CD14-positive monocyte (primary cell): ENCODE measurements around the genes BCAR3 and ABCA4.

DNA sequence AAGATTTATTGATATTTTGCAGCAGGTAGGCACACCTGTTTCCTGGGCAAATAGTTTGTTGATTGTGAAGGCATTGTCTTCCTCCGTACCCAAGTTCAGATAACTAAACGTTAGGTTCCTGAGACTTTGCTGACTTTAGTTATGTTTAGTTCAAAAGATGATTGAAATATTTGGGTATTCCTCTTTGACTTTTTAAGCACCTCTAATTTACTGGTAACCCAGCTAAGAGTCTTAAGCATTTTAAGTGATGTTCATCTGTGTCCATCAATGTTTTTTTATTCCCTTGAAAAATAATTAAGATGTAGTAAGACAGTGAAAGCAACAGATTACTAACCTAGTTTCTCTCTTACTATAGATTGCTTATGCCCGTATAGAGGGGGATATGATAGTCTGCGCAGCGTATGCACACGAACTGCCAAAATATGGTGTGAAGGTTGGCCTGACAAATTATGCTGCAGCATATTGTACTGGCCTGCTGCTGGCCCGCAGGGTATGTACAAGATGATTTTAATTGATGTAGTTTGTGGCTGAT is 2.6 kb downstream of the RPL5 start:
- CAGE, long polyA plus RNA: no peak

DNA sequence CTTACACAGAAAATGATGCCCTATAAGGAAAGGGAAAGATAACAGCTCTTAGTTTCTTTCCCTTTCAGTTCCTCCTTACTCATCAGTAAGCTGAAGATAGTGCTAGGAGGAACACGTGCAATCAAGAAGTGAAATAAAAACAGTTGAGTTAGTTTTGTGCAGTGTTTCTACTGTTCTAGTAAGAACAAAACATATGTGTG is 45.3 kb upstream of the MTF2 start:
- CAGE, long polyA plus RNA: no peak

GRCh38 chr1:93124387-93125308 is 45.6 kb downstream of the MTF2 start:
- CAGE, long polyA plus RNA: no peak

- CAGE, long polyA plus RNA: no peak
These were observed 27.6 kb downstream of the TMED5 start for GRCh38 chr1:93152227-93153408.

DNA sequence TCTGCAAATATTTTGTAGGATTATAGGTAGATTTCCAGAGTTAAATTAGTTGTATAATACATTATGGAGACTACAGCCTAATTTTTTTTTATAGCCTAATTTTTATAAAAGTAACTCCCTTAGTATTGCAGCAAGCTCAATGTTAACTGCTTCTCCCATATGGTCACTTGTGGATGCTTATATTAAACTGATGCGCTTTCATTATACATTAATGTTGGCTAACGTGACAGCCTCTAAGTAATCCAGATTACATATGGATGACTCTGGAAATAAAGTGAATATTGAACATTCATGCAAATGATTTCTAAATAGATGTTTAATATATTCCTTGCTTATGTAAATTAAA is 14.8 kb upstream of the DR1 start:
- CAGE, long polyA plus RNA: no peak

GRCh38 chr1:93345510-93345866 is 219 bp upstream of the DR1 start:
- CAGE, long polyA plus RNA: no peak

GRCh38 chr1:93524009-93524351 is 76.1 kb downstream of the FNBP1L start:
- CAGE, long polyA plus RNA: no peak

- CAGE, long polyA plus RNA: no peak
These were observed 82.8 kb downstream of the BCAR3 start for GRCh38 chr1:93598448-93599596.

DNA sequence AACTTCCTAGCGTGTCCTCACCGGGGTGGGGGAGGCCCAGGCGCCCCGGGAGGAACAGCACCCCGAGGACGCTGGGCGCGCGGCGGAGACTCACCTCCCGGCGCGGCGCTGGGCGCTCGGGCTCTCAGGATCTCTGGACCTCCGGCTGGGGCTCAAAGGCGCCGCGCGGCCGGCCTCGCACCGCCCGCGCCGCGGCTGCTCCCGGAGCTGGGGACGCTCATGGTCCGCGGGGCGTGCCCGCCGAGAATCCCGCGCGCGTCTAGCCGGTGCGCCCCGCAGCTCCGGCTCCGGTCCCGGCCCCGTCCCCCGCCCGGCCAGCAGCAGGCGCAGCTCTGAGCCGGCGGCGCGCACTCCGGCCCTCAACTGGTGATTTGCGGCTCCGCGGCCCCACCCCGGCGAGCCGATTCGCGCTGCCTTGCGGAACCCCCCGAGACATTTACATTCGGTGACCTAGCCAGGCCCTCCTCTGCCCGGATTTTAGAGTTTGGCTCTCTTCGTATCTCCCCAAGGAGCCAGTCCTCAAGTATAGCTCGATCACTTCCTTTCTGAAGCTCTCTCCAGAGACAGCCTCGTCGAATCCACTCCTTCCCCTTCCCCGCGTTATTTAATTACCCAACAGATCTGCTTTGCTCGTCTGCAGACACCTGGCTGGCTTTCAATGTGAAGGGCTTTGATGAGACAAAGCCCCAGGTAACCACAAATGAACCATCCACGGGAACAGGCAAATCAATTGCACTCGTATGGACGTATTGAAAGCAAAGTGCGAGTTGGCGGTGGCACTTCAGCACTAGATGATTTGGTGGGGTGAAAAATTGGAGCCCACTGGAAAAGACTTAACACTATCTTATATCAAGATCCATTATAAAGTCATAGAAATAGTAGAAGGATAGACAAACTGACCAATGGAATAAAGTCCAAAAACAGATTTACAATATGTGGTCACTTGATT is at the start of gene BCAR3:
BCAR3 (minus strand) TSS at position 334 of the 949 bp plus-strand sequence.
- CAGE, long polyA plus RNA: no peak

GRCh38 chr1:93701659-93702200 is 20.1 kb upstream of the BCAR3 start:
- CAGE, long polyA plus RNA: no peak

- CAGE, long polyA plus RNA: no peak
These were observed 2.5 kb downstream of the DNTTIP2 start for GRCh38 chr1:93876096-93877262.

DNA sequence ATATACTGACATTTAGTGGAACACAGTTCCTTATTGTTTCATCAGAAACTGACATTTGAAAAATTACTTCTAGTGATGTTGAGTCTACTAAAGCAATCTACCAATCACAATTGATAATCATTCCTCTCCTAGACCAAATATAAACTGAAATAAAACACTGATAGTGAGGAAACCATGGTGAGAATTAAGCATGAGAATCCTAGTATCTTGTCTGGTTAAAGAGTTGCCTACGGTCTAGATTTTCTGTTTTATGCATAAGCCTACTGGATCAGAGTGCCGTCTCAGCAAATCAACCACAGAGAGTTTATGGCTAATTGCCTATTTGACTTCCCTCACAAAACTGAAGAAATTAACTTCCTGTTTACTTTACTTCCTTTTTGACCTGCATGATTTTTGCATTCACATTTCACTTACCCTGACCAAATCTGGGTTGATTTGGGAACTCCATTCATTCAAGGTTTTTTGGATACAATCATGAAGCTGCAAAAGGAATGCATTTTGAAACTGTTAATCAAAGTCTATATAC is 5.1 kb downstream of the GCLM start:
- CAGE, long polyA plus RNA: no peak

GRCh38 chr1:93907614-93908108 is 1.6 kb downstream of the GCLM start:
- CAGE, long polyA plus RNA: no peak

DNA sequence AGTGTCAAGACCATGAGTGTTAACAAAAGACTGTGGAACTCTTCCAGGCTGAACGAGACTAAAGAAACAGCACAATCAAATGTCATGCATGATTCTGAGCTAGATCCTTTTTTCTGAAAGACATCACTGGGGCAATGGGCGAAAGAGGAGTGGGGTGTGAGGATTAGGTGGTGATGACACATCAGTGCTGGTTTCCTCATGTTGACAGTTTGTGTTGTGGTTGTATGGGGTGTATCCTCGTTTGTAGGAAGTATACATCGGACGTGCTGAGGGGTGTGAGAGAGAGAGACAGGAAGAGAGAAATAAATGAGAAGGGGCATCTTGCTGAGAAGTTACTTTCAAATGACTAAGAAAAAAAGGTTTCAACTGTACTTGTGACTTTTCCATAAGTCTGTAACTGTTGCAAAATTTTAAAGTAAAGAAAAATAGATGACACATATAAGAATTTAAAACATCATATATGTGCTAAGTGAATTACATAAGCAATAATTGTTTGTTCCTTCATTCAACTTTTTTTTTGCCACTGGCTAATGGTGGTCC is 103.4 kb downstream of the ABCA4 start:
- CAGE, long polyA plus RNA: no peak

DNA sequence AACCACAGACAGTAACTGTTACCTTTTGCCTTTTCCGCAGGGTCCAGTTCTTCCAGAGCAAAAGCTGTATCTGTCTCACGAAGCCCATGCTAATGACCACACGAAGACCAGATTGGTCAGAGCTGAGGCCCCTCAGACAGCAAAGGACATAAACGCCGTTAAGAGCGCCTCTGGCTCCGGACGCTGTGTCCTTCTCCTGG is at the start of gene ABCA4:
ABCA4 (minus strand) TSS at position 191 of the 200 bp plus-strand sequence.
- CAGE, long polyA plus RNA: no peak

DNA sequence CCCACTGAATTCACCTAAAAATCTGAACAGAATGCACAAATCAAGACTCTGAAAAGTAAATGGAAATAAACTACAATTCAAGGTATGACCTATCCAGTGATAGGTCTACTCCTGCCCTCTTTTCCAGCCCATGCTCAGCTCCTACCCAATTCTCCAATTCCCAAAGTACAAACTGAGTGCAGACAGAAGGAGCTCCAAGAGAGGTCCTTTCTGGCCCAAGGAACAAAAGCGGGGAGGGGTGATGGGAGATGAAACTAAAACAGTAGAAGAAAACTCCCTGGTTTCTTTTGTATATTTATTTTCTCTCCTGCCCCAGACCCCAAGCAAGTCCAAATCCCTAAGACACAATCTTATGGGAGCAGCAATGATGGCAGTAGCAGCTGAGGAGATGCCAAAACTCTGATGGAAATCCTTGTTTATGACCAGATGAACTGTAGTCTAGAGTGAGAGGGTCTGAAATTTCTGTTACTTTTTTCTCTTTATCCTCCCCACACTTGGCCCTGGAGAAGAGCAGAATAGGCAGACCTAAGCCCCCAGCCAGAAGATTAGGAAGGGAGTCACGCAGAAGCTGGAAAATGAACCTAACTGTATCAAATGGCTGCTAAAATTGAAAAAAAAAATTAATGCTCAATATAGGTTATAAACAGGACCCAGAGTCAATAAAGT is 45.0 kb downstream of the ARHGAP29 start:
- CAGE, long polyA plus RNA: no peak

DNA sequence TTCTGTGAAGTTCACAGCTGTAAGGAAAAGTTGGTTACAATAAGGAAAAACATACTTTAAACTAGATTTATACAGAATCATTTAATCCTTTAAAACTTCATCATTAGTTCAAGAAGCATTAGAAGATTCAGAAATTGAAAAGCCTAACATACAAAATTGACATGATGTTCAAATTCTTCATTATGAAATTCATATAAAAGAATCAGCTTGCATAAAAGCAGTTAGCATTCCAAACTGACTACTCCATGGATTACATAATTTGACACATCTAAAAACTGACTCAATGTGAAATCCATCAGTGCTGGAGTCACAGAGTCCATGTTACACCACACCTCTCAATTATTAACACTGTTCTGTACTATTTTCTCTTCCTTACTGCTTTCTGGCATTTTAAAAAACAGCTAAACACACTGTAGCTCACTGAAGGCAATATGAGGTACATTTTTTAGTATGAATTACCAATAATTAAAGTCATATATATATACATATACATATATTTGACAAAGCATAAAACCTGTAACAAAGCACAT is 28.0 kb downstream of the ARHGAP29 start:
- CAGE, long polyA plus RNA: no peak

DNA sequence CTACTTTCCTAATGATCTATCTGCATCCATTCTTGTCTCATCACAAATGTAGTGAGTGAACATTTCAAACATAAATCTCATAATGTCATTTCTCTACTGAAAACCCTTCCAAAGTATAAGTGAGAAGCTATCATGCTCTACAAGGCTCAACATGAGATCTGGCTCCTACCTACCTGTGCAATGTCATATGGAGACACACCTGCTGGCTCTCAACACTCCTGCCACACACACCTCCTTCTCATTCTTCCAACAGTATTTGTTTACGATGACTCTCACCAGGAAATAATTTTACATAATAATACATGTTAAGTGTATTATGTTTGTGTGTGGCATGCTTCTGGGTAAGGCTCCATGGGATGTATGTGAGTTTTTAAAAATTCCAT is 3.9 kb downstream of the ARHGAP29 start:
- CAGE, long polyA plus RNA: no peak

DNA sequence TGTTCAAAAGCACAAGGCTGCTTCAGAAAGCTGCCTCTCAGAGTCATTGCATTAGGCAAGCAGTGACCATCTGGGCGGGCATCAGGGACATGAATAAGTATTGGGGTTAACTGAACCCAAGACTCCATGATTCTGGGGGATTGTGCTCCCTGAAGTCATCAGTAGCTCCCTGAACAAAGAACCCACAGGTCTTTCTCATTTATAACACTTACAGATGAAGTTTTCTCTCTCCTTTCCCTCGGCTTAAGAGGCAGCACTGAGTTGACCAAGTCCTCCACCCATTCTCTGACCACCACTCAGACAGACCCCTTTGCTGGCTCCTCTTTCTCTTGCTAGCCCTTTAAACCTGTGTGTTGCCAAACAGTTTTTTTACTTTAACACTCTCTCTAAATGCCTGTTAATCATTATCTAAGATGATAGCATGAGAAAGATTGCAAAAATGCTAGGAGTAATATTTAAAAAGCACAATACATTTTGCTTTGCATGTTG is 76.9 kb upstream of the ARHGAP29 start:
- CAGE, long polyA plus RNA: no peak

- CAGE, long polyA plus RNA: no peak
These were observed 89.8 kb upstream of the ARHGAP29 start for GRCh38 chr1:94327055-94327625.